Thoracic aorta endothelial cell (primary cell): Measurements from ENCODE around the genes CTCF and CENPT.

- CAGE, long polyA plus RNA = no peak
Measured at GRCh38 chr16:67115496-67116290, 6.0 kb downstream of the PHAF1 start.

GRCh38 chr16:67148890-67150027 is 1.5 kb downstream of the B3GNT9 start:
- CAGE, long polyA plus RNA = no peak

- CAGE, long polyA plus RNA = no peak
Measured at GRCh38 chr16:67153616-67154173, 2.9 kb upstream of the B3GNT9 start.

GRCh38 chr16:67391201-67392219 is 1.8 kb downstream of the TPPP3 start:
- CAGE, long polyA plus RNA = no peak

GRCh38 chr16:67544575-67545299 is 16.1 kb downstream of the RIPOR1 start:
- CAGE, long polyA plus RNA = no peak

DNA sequence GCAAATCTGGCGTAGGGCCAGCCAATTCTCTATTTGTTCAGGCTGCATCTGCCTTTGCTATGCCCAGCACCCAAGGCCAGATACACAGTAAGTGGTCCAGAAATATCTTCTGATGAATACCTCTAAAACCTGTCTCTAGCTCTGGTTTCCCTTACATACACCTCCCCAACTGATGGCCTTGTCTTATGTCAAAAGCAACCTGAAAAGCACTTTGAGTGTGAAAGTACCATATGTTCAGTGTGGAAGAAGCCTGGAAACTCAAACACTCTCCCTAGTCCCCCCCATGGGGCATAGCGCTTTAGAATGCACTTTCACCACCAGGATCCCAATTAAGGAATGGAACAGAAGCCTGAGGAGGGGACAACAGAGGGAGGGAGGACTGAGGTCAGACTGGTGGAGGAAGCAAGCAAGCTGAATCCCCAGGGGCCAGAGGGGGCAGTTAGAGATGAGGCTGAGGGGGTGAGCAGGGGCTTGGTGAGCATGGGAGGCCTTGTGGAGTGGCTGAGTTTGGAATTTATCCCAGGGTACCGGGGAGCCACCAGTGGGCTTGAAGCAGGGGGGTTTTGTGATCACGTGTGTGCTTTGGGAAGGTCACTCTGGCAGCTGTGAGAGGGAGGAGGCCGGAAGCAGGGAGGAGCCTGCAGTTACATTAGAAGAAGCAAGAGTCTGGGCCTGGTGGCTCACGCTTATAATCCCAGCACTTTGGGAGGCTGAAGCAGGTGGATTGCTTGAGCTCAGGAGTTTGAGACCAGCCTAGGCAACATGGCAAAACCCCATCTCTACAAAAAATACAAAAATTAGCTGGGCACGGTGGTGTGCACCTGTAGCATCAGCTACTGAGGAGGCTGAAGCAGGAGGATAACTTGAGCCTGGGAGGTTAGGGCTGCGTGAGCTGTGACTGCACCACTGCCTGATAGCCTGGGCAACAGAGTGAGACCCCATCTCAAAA is 9.9 kb upstream of the CTCF start:
- CAGE, long polyA plus RNA = no peak

- CAGE, long polyA plus RNA = no peak
Measured at GRCh38 chr16:67561881-67562914, at the start of gene CTCF. CTCF (plus strand) TSS chr16:67562526.

GRCh38 chr16:67594635-67595251 is 32.4 kb downstream of the CTCF start:
- CAGE, long polyA plus RNA = no peak

- CAGE, long polyA plus RNA = no peak
Measured at GRCh38 chr16:67653493-67654299, 6.4 kb downstream of the ACD start.

DNA sequence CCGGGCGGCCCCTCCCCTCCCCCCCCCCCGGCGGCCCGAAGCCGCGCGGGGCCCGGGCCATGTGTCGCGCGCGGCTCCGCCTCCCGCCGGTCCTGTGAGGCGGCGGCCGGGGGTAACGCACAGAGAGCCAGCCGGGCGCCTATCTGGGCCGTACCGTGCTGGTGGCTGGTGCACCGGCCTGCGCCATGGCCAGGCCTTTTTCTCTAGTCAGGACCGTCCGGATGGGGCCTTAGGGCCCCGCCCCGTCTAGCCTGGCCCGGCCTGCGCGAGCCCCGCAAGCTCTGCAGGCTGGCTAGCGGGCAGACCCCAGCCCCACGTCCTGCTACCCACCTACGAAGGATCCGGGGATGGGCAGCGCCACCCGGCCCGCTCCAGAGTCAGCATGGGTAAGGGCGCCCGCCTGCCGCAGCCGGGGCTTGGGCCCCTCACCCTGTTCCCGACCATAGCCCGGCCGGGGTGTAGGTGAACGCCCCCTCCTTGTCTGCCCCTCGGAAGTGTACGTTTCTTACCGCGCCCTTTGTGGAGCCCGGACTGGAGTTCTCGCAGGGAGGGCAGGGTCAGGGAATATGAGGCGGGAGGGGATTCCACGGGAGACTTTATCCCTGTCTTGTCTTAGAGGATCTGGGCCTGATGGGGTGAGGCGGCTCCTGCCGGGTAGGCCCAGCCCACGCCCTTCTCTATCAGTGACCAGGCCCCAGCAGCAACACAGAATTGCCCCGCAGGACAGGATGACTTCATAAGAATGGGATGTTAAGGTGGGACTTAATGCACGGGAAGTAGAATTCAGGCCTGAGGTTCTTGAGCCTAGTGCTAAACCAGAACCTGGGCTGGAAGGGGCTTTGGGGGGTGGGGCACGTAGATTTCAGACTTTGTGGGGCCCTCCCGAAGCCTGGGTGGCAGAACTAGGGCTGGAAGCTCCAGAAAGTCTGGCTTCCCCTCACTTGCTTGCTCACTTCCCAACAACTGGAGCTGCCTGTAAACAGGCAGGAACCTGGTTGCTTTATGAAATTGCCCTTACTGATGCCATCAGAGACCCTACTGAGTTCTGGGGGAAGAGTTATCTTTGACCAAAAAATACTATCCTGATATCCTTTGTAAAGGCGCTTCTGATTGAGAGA is at the start of gene CENPT:
Gene CENPT, minus strand, starts transcription at position 623 of the 1,118 bp plus-strand sequence.
- CAGE, long polyA plus RNA = no peak

- CAGE, long polyA plus RNA = no peak
Measured at GRCh38 chr16:67885059-67885378, 334 bp downstream of the NRN1L start.

- CAGE, long polyA plus RNA = no peak
Measured at GRCh38 chr16:67908480-67909000, 15.5 kb downstream of the PSKH1 start.

DNA sequence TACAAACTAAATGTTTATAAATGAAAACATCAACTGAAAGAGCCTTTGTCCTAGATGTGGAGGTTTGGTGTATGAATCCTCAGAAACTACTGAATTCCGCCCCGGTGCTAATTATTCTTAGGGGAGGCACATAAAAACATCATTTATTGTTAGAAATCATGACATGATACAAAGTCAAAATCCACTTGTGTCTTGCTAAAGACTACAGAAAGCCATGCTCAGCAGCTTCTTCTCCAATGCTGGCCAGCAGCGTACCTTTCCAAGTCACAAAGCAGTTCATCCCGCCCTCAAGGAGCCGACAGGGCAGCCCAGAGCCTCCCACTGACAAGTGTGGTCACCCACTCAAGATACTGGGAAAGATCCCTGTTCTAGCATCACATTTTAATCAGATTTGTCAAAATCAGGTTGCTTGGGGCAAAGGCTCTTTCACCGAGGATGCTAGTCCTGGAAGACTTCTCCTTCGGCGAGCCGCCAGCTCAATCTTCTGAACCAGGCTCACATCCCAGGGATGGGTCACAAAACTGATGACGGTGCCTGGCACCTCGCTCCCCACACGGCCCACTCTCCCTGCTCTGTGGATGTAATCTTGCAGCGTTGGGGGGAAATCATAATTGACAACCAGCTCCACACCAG is 1.7 kb downstream of the DDX28 start:
- CAGE, long polyA plus RNA = no peak

- CAGE, long polyA plus RNA = no peak
Measured at GRCh38 chr16:68085092-68085287, 180 bp upstream of the NFATC3 start.

- CAGE, long polyA plus RNA = no peak
Measured at GRCh38 chr16:68190779-68191252, 45.1 kb downstream of the ESRP2 start.

DNA sequence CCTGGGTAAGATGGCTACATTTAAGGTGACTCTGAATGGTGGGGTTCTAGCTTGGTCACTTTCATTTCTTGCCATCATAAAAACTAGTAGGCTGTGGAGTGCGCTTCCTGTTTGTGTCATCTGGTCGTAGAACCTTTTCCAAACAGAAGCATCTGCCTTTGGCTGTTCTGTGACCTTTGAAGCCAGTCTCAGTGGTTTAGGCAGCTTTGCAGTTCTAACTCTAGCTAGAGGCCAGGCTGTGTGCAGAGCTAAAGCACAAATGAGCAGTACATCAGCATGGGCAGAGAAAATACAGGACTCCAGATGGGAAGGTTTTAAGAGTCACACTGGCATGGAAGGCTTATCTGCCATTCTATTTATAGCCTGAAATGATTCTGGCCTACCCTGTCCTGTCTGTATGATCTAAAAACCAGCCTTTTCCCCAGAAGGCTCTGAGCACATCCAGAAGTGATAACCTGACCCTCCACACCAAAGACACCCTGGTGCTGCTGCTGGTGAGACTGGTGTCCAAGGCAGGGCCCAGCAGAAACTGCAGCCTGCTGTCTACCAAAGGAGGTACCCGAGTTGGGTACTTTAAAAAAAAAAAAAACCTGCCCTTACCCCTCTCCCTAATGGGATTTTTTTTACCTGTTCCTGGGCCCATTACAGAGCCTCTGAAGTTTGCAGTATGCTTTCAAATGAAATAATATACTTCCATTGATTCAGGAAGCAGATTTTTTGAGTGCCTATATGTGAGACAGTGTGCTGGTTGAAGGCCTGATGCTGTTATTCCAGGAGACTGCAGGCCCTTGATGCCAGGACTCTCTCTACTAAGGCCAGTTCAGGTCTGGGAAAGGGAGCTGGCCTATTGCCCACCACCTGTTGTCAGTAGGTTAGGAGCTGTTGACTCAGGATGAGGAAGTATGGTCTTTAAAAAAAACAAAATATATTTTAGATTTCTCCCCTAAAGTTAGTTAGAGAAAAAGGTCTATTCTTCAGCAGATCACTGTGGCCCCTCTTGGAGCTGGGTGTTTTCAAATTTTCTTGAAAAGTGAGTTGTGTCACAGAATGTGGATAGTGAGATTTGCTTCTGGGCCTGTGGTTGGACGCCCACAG is 8.4 kb downstream of the ESRP2 start:
- CAGE, long polyA plus RNA = no peak

DNA sequence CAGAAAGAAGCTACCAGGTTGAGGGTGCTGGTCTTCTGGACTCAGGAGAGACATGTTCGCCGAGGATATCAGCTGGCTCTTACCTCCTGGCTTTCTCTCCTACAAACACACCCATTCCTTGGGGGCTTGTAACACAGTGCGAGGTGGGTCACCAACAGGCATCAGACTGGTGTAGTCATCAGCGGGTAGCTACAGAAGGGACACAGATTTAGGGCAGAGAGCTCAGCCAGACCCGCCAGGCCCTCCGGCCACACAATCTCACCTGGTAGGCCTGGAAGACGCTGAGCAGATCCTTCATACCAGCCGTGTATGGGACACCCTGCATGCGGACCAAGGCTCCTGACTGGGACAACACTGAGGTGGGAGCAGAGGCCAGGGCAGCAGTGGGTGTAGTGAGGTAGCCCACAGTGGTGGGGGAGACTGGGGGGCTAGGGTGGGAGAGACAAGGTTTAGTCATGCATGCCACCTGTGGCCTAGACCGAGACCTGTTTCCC is 5.8 kb downstream of the ESRP2 start:
- CAGE, long polyA plus RNA = no peak

DNA sequence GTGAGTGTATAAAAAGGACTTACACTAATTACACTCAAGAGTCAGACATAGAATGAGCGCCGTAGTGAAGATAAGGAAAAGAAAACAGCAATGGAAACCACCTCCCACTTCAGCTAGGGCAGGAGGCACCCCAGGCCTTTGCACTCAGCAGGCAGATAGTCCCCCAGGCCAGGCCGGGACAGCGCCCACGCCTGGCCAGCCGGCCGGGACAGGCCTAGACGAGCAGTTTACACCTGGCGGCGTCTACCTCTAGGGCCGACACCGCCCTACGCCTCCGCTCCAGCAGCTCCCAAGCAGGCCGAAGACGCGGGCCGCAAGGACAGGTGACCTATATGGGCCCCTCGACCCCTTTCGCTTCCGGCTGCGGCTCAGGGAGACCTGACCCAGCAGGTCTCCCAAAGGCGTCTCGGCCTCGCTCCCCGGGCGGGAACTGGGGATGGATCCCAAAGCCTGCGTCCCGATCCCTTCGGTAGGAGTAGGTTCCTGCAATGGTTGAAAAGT is 943 bp downstream of the ESRP2 start:
- CAGE, long polyA plus RNA = no peak

DNA sequence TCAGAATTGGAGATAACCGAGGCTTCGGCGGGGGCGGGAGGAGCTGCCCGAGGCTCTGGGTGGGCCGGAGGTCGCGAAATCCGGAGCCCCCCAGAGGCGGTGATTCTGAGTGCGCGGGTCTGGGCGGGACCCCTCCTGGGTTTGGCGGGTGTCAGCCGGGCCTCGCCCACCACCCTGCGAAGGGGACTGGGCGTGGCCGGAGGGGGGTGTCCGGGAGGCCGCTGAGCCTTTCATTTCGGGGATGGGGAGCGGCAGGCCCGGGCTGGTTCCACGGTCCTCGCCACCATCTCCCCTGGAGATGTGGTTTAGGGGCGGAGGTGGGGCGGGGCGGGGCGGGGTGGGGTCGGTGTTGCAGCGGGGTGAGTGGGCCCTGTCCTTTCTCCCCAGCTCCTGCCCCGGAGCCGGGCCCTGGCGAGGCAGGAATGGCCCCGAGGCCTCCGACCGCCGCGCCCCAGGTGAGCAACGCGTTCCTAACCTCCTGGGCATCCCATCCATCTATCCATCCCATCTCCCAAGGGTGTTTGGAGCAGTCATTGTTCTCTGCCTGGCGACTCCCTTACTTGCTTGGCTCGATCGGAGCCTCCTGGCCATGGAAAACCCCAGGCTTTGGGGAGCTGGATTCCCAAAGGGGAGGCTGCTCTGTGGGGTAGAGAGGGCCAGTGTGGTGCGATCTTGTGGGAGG is 421 bp downstream of the ZFP90 start:
- CAGE, long polyA plus RNA = no peak

- CAGE, long polyA plus RNA = no peak
Measured at GRCh38 chr16:68543739-68543978, 4.6 kb downstream of the ZFP90 start.